Fibroblast of villous mesenchyme (primary cell): ENCODE measurements around a stretch of chr18.

DNA sequence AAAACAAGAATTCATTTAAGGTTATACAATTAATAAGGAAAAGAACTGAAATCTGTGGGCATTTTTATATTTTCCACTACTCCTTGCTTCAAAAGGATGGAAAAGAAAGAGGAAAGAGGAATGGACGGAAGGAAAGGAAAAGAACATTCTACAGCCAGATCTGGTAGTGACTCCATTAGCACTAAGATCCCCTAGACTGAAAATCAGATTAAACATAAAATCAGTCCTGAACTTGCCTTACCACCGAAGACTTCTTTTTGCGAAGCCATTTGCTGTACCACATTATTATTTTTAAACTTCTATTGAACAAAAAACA, 2.4 kb downstream of the ATP8B1 start:
- CAGE, long polyA plus RNA = no peak

GRCh38 chr18:57819423-57820480, 16.6 kb upstream of the ATP8B1 start:
- CAGE, long polyA plus RNA = no peak

DNA sequence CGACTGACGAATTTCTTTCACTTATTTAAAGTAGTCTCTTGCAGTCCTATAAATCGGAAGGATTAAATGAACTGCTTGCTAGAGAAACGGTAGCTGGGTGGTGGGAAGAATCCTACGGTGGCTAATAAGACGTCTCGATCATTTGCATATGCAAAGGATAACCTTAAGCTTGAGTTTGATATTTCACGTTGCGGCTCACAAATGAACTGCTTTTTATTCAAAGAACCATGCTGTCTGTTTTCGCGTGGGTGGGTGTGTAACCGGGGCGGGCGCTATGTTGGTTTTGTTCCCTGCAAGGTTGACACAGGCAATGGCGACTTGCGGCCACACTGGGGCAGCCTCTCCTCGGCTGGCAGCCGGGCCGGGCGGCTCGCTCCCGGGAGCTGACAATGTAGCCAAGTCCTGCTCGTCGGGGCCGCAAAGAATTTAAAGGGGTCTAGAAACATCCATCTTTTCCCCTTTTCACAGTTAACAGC, 632 bp upstream of the NEDD4L start:
- CAGE, long polyA plus RNA = no peak

DNA sequence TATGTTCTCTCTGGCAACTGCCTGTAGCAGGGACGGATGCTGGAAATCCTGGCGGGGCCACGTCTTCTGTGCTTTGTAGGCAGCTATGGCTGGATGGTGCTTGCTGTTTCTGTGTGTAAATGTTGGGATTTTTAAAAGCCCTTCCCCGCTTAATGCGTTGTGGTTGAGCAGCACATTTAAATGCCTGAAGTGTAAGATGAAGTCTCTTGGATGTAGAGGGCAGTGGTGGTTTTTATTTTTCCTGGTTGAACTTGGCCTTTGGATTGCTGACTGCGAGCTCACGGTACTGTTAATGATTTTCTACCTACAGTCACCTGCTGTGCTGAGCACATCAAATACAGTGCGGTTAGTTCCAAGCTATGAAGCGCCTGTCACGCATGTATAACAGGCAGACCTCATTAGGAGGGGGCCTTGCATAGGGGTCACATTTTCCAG, 84.6 kb downstream of the NEDD4L start:
- CAGE, long polyA plus RNA = no peak

- CAGE, long polyA plus RNA = no peak
Observed at GRCh38 chr18:58234896-58235502, 191.0 kb downstream of the NEDD4L start.

DNA sequence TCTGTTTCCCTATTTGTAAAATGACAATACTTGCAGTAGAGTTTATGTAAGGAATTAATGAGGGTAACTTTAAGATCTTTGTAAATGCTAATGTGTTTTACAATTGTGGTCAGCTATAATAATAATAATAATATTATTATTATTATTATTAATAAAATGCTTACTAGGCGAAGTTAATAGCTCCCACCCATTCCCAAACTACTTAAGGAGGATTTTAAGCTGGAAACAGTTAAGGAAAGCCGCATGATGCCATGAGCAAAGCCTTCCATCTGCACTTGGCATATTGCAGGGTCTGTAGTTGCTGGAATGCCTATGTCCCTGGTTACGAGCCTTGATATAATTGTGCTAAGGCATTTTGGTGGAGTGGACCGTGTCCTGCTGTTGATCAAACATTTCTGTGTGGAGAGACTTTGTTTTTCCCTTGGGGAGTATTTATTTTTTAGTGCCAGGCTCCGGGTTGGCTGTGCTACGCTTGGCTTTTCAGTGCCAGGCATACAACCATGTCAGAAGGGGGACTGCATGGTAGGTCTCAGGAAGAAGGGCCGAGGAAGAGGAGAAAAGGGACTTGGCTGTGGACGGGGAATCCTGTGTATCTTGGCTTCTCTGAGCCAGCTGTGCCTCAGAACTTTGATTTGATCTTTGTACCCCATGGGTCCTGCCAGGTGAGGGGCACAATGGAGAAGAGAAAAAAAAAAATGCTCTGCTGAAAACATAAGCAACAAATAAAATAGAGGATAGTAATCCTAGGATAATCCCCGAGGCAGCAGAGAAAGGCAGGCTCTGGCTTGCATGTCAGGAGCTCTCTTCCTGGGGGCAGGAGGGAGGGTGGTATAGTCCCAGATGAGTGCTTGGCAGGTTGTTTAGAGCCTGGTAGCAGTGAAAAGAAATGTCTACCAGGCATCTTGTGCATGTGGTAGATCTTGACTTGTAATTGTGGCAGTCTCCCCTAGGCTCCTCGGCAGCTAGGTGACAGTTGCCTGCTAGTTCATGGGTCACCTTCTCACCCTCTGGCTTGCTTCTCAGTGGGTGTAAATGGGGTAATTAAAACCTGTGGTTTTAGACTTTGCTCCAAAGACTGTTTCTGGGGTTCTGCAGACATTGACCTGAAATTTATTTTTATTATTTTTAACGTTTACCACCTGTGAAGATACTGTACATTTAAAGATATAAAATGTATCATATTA, 232.9 kb downstream of the NEDD4L start:
- CAGE, long polyA plus RNA = no peak

DNA sequence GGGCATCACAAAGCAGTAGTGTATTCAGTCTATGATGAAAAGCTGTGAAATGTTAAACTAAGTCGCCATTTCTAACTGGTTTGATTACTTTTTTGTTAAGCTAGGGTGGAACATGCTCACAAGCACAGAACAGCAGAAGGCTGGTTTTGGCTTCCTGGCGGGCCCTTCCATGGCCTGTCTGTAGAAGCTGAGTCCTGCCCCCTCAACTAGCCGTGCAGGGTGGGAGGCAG, 290.8 kb downstream of the ALPK2 start:
- CAGE, long polyA plus RNA = no peak

- CAGE, long polyA plus RNA = no peak
Observed at GRCh38 chr18:58361039-58361710, 267.7 kb downstream of the ALPK2 start.

DNA sequence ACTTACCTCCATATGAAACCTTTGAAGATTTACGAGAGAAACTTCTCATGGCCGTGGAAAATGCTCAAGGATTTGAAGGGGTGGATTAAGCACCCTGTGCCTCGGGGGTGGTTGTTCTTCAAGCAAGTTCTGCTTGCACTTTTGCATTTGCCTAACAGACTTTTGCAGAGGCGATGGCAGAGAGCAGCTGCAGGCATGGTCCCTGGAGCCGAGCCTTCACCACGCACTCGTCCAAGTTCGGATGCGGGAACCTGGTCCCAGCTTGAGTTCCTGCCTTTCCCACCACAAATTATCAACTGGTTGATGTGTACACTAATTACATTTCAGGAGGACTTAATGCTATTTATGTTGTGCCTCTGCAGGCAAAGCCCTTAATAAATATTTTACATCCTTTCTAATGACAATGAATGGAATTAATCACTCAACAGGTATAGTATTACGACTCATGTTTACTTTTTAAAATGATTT, 232.7 kb downstream of the ALPK2 start:
- CAGE, long polyA plus RNA = no peak

GRCh38 chr18:58409435-58409785, 219.5 kb downstream of the ALPK2 start:
- CAGE, long polyA plus RNA = no peak

DNA sequence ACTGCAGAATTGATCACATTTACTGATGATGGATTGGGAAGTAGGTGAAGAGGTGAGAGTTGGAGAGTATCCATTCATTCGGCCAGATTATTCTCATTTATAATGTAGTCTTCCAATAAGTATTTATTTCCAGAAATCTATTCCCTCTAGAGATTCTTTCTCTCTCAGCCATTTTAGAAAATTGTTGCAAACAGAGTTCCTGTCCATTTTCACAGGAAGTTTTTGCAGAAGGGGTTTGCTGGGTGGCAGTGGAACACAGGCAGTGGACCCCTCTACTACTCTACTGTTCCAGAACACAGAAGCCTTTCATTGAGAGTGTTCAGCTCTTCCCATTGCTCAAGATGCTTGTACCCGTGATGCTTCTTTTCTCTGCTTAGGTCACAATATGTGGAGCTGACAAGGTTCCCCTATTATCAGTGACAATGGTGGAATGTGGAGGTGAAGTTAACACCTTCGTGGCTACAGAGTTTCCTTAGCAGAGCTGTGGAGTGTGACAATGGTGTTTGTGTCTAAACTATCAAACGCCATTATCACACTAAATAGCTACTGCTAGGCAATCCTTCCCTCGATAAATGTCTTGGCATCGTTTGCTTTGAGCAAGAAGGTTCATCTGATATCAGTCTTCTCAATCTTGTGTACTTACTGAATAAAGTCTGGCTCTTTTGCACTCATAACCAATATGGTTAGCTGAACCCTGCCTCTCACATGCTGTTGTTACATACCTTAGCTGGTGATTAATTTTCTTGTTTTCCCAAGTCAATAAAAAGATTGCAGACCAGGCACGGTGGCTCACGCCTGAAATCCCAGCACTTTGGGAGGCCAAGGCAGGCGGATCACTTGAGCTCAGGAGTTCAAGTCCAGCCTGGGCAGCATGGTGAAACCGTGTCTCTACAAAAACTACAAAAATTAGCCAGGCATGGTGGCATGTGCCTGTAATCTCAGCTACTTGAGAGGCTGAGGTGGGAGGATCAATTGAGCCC, 178.0 kb downstream of the ALPK2 start:
- CAGE, long polyA plus RNA = no peak

- CAGE, long polyA plus RNA = no peak
Observed at GRCh38 chr18:58714122-58714797, 43.0 kb downstream of the MALT1 start.

DNA sequence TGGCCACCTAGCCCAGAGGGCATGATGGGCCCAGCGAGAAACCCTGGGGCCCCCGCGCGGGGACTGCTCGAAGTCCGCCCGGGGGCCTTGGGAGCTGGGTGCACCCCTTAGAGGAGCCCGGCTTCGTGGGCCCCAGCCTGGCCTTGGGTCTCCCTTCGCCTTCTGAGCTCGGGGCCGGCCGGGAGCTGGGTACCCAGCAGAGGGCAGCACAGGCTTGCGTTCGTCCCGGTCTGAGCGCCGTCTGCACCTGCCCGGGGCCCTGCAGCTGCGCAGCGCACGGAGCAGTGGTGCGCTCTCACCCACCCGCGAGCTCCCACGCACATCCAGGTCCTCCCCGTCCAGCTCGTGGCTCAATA, 96.3 kb upstream of the ZNF532 start:
- CAGE, long polyA plus RNA = no peak

DNA sequence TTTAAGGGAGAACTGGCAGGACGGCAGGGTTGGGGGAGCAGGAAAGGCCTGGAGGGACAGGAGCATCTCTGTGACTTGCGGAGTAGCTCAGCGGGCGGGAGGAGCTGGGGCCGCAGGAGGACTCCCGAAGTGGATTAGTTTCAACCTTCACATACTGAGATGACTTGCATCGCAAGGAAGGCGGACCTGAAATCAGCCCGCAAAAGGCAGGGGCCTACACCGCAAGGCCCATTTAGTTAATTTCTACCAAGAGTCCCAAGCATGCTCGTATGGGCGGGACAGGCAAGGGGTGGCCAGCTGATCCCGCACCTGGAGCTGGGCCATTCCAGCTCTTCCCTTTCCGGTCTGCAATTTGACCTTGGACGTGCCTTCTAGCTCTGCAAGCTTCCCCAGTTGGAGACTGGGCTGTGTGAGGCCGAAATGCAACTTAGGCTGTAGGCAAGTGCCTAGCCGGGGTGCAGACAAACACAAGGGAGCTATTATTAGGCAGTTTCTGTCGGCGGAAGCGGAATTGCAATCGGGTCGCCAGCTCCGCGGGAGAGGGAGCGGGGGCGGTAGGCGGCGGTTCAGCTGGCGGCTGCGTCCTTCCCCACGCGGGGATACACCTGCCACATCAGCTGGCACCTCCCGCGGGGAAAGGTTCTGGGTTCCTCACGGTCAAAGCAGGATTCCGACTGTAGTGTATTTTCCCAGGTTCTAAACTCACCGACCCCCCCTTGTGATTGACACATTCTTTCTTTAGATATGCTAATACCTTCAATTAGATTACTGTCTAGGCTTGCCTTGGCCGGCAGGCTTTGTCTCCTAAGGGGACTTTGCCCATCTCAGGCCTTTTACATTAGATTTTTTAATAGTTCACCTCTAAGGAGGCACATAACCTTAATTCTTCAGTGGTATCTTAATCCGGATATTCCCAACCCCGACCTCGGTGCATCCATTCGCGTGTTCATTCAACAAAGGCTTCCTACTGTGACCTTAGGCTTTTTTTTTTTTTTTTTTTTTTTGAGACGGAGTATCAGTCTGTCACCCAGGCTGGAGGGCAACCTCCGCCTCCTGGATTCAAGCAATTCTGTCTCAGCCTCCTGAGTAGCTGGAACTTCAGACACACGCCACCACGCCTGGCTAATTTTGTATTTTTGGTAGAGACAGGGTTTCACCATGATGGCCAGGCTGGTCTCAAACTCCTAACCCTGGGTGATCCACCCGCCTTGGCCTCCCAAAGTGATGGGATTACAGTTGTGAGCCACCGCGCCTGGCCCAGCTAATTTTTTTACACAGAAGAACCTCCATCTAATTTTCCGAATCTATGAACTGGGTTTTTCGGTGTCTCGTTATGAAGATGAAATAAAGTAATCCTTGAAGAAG, 17.0 kb upstream of the ZNF532 start:
- CAGE, long polyA plus RNA = no peak

GRCh38 chr18:58860644-58861497, 3.8 kb upstream of the ZNF532 start:
- CAGE, long polyA plus RNA = no peak

DNA sequence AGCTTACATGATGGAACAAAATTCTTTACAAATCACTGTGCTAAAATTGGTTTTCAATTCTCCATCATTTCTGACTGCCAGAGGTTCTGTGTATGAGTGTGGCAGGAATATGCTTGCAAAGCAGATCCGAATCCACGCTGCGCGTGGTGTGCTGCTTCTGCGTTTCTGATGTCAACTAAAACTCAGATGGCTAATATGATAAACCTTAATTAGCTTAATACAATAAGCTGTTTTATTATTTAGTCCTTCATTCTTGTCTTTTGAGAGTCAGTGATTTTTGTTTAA, 2.2 kb downstream of the ZNF532 start:
- CAGE, long polyA plus RNA = no peak

DNA sequence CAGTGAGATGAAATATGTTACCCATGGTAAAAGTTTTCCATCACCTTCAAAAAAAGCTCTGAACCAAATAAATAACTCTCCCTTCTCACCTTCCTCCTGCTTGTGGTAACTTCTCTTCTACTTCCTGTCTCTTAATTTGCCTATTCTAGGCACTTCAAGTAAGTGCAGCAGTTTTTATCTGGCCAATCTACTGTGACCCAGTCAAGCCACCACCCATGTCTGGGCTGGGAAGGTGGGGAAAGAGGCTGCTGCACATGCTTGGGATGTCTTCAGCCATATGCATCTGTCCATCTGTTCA, 31.5 kb downstream of the ZNF532 start:
- CAGE, long polyA plus RNA = no peak

DNA sequence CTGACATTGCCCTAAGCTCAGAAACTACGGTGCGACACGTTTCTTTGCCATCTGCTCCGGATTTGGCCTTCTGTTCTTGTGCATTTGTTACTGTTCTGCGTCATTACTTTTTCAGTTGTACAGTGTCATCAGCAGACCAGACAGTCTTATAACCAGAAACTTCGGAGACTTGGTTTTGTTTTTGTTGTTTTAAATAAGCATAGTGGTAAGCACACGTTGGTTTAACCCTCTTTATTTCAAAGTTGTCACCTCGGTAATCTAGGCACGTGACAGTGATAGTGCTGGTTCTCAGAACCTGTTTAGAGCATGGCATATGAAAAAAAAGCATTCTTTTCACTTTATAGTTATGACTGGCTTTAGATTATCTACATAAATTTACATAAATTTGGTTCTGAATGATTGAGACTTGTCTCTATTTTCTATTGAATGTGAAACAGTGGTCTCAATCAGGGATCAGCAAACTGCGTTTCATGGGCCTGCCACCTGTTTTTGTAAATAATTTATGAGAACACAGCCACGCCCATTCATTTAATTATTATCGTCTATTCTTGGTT, 106.4 kb downstream of the ZNF532 start:
- CAGE, long polyA plus RNA = no peak

DNA sequence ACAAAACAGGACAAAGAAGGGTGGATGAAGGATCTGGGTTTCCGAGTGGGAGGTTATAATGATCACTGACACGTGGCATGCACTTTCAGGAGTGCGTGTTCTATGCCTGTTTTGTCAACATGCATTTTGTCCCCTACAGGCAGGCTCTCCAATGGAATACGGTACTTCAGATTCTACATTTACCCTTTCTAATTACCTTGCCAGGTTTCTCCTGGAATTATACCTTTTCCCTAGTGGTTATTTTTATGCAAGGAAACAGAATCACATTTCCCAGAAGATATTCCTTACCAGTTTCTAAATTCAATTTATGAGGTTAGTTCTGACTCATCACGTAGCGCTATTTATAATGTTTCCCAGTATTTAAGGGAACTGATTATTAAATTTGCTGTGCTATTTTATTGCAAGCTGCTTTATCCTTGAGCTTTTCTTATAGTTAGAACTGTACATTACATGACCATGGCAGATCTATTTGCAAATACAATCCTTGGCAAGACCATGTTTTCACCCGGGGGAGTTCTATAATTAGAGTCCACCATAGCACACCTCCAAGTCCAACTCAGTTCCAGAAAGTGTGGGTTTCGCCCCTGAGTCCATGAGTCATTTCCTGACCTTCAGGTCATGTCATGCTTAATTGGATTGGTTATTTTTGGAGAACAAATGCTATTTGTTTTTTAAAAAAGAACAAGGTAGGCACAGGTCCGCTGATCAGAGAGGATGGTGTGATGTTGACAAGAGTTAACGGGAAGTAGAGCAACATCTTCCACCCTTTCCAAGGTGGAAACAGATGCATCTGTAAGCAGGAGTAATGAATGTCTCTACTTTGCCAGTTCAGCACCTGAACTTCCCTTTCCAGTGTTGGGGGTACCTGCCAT, 126.6 kb downstream of the ZNF532 start:
- CAGE, long polyA plus RNA = no peak

GRCh38 chr18:58998609-58999293, 134.1 kb downstream of the ZNF532 start:
- CAGE, long polyA plus RNA = no peak